HT1080 (cell line): ENCODE results near the gene TBC1D16.

DNA sequence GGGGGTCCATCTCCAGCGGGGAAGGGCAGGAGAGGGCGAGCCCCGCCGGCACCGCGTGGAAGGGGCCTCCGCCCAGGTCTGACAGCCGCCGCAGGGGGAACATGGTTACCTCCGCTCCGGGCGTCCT is 5.7 kb downstream of the CBX4 start:
RAMPAGE:
- cytosol, long total RNA = no peak
- long total RNA = no peak
- nucleus, long total RNA = no peak

DNA sequence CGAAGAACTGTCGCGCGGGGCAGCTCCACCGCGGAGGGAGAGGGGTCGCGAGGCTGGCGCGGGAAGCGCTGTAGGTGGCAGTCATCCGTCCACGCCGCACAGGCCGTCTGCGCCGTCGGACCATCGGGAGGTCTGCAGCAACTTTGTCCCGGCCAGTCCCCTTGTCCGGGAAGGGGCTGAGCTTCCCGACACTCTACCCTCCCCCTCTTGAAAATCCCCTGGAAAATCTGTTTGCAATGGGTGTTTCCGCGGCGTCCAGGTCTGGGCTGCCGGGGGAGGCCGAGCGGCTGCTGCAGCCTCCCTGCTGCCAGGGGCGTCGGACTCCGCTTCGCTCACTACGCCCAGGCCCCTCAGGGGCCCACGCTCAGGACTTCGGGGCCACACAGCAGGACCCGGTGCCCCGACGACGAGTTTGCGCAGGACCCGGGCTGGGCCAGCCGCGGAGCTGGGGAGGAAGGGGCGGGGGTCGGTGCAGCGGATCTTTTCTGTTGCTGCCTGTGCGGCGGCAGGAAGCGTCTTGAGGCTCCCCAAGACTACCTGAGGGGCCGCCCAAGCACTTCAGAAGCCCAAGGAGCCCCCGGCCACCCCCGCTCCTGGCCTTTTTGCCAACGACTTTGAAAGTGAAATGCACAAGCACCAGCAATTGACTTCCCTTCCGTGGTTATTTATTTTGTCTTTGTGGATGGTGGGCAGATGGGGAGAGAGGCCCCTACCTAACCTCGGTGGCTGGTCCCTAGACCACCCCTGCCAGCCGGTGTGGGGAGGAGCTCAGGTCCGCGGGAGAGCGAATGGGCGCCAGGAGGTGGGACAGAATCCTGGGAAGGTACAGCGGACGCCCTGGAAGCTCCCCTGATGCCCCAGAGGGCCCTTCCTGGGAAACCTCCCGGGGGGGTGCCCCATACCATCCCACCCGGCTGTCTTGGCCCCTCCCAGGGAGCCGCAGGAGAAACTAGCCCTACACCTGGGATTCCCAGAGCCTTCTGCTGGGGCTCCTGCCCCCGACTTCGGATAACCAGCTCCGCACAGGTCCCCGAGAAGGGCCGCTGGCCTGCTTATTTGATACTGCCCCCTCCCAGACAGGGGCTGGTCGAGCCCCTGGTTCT is 2.5 kb upstream of the CBX4 start:
RAMPAGE:
- cytosol, long total RNA = no peak
- long total RNA = no peak
- nucleus, long total RNA = no peak

GRCh38 chr17:79843560-79843924 is 4.3 kb upstream of the CBX4 start:
RAMPAGE:
- cytosol, long total RNA = no peak
- long total RNA = no peak
- nucleus, long total RNA = no peak

DNA sequence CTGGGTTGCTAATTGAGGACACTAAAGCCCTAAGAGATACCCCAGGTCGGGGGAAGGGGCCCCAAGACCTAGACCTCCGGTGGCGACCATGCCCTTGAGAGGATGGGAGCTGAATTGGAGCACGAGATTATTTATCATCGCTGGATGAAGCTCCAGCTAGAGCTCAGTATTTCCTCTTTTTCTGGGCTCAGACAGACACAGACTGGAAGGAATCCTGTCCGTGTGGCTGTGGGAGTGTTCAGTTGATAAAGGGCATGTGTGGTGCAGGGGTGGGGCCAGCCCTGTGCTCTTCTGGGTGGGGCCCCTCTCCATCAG is 6.3 kb upstream of the CBX4 start:
RAMPAGE:
- cytosol, long total RNA = no peak
- long total RNA = no peak
- nucleus, long total RNA = no peak

DNA sequence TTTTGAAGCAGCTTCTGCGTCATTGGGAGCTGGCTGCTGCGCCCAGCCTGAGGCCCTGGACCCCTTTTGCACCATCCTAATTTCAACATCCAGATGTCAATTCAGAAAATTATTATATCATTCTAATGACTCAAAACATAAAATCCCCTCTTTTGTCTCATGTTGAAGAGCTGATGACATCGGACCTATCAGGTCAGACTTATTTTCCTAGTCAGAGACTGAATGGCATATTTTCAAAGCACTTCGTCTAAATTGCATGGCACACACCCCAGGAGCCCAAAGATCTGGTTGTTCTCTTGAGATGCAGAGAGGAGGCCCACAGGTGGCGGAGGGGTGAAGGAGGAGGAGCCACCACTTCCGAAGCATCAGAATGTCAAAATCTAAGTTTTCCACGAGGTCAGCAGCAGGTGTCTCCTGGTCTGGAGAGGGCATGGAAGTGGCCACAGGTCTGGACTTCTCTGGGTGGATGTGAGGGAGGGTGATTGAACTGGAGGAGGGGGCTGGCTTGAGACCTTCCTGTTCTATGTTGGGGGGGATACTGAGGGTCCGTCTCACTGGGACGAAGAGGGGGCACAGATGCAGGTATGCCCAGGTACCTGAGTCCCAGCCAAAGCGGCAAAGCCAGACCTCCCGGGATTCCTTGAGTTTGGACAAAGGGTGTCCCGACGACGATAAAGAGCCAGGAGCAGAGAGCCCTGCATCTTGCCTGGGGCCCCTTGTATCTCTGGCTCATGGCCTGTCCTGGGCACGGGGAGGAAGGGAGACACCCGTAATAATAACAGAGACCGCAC is 93.7 kb upstream of the CBX4 start:
RAMPAGE:
- cytosol, long total RNA = no peak
- long total RNA = no peak
- nucleus, long total RNA = no peak

RAMPAGE:
- cytosol, long total RNA = no peak
- long total RNA = no peak
- nucleus, long total RNA = no peak
These were observed 86.6 kb downstream of the TBC1D16 start for GRCh38 chr17:79948870-79949657.

DNA sequence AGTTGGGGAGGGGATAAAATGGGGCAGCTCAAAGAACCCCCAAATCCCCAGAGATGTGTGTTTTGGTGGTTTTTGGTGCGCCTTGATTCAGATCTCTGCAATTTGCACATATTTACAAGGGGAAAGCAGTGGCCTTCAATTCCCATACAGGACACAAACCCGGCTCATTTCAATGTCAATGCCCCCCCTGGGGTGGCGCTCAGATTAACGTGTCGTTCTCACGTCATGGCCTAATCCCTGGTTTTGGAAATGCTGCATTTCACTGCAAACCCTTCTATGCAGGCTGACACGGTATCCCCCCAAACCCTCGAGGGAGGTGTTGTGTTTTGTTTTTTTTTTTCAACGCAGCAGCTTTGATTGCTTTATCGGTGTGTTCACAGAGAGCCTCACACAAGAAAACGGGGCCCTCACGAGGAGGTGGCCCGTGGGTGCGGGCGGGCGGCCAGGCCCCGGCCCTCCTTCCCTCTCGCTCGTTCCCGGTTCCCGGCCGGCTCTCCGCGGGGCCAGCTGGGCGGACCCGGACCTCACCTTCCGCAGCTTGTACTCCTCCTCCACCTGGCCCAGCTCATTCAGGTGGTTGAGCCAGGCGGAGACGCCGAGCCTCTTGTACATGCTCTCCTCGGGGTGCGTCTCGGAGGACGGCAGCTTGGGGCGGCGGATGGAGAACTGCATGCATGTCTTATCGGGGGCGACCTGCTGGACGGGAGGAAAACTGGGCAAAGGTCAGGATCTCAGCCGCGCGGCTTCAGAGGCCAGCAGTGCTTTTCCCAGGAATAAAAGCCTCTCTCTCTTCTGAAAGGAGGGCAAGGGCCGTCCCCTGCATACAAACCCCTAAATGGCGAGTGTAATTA is 85.6 kb downstream of the TBC1D16 start:
RAMPAGE:
- cytosol, long total RNA = no peak
- long total RNA = no peak
- nucleus, long total RNA = no peak

DNA sequence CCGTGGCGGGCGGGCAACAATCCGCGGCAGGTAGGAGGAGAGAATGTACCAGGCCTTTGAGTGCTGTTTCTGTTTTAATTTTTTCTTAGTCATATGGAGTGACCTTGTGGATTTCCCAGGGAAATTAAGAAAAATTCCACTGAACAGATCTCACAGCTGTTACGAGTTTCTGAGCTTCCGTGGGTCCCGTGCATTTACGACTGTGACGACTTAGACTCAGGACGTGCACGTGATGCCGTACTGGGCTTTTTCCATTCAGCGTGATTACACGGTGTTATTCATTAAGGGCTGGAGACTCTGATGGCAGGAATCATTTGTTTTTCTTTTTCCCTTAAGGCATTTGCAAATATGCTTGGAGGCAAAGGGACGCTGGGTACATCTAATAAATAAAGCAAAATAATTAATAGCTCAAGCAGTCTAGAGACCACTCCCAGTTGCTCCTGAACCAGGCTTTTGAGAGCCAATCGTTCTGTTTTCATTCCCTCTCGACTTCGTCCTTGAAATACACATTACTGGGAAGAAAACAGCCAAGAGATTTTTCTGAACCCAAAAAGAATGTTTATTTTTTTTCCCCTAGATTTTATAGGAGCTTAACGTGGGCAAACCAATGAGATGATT is 57.1 kb downstream of the TBC1D16 start:
RAMPAGE:
- cytosol, long total RNA = no peak
- long total RNA = no peak
- nucleus, long total RNA = no peak

DNA sequence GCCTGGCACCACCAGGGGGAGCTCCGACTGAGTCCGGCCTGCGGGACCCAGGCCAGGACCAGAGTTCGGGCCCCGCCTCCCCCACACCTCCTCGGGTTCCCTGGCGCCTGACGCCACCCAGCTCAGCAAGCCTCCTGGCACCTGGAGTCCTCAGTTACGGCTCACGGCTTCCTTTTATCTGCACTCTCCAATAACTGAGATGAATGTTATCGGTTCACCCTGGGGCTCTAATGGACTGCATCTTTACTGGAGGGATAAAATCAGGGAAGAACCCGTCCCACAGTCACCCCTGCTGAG is 27.2 kb downstream of the TBC1D16 start:
RAMPAGE:
- cytosol, long total RNA = no peak
- long total RNA = no peak
- nucleus, long total RNA = no peak

DNA sequence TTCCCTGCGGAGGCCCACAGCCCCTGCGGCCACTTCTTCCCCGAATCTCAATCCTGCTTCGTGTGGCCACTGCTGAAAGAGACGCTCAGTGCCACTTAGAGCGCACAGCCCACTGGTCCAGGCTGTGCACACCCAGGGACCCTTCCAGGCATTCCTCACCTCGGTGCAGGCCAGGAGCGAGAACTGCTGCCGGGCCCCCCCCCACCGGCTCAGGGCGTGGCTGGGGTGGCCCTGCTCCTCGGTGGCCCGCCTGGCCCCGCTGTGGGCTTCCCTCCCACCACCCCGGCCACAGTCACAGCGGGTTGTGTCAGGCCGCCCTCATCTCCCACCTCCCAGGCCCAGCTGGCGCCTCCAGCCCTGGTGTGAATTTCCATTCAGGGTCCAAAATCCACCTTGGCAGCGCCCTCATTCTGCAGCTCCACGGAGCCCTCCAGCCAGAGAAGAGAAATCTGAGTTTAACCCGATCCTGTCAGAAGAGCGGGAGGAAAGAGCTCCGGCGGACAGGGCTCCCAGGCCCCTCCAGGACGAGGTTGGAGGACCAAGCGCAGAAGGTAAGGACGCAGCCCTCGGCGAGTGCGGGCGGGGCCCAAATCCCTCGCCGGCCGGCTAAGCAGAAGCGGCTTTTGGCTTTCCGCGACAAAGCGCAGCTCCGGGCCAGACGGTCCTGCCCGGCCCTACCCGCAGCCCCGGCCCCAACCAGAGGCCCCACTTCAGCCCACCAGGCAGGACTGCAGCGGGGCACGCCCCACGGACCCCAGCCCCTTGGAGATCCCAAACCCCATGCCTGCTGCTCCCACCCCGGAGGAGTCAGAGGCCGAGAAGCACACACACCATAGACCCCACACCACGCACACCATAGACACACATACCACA is 12.0 kb downstream of the TBC1D16 start:
RAMPAGE:
- cytosol, long total RNA = no peak
- long total RNA = no peak
- nucleus, long total RNA = no peak

GRCh38 chr17:80035745-80035925 is at the start of gene TBC1D16:
Gene TBC1D16, minus strand, starts transcription at chr17:80035872.
RAMPAGE:
- cytosol, long total RNA = no peak
- long total RNA = no peak
- nucleus, long total RNA = no peak

DNA sequence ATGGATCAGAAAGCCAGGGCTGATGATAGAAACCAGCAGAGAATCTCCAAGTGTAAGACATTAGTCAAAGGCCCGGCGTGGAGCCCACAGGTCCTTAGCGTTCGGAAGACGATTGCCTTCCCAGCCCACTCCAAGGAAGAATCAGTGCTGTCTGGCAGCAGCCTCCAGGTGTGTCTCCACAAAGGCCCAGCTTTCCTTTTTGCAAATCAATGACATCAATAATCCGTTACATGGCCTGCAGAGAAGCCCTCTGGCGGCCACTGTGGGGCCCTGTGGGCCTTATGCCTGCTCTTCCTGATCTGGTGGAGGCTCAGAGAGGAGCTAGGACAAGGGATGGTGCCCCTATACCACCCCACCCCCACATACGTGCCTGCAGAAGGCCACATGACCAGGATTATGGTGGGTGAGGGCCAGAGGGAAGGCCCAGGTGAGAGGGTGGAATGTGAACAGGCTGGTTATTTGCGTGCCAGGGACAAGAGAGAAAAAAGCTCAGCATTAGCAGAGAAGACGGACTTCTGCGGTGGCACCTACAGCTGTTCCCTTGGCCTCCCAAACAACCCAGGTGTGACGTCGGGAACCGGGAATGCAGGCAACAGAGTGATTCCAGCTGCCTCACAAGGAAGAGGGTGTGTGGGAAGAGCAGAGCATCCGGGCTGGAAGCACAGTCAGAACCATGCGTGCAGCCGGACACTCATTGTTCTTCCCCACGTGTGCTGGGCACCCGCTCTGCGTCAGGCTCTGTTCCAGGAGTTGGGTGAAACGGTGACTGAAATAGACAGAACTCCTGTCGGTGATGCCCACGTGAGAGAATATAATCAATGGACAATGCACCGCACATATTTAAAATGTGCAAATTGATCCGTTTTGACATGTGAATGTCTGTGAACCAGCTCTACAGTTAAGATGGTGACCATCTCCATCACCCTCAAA is 22.4 kb downstream of the EIF4A3 start:
RAMPAGE:
- cytosol, long total RNA = no peak
- long total RNA = no peak
- nucleus, long total RNA = no peak

RAMPAGE:
- cytosol, long total RNA = no peak
- long total RNA = no peak
- nucleus, long total RNA = no peak
These were observed 8.9 kb downstream of the EIF4A3 start for GRCh38 chr17:80137907-80138625.

DNA sequence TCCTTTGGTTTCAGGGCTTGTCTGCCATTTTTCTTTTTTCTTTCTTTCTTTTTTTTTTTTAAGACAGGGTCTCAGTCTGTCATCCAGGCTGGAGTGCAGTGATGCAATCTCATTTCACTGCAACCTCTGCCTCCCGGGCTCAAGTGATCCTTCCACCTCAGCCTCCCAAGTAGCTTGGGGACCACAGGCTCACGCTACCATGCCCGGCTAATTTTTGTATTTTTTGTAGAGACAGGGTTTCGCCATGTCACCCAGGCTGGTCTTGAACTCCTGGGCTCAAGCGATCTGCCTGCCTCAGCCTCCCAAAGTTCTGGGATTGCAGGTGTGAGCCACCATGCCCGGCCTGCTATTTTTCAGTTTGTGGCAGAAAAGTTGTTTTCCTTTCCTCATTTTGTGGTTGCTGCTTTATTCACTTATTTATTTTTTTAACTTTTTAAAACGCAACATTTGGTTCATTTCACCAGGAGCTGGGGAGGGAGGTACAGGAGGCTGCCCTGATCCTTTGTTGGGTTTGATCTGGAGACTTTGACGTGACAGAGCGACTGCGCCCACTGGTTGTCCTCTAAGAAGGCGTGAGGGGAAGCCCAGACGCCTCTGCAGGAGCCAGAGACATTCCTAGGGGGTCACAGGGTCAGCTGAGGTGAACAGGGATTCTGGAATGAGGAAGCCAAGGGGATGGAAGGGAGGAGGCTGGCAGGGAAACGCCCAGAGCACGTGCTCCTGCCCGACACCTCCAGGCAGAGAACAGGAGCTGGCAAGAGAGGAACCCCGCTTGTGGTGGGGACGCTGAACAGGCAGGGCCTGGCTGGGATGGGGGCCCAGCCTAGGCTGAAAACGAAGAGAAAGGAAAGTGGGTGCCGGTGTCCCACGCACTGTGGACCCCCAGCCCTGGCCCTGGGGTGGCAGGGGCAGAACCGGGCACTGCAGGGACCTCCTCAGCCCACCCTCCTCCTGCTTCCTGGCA is 5.4 kb downstream of the CARD14 start:
RAMPAGE:
- cytosol, long total RNA = no peak
- long total RNA = no peak
- nucleus, long total RNA = no peak

RAMPAGE:
- cytosol, long total RNA = no peak
- long total RNA = no peak
- nucleus, long total RNA = no peak
These were observed 22.3 kb downstream of the CARD14 start for GRCh38 chr17:80191932-80192742.

DNA sequence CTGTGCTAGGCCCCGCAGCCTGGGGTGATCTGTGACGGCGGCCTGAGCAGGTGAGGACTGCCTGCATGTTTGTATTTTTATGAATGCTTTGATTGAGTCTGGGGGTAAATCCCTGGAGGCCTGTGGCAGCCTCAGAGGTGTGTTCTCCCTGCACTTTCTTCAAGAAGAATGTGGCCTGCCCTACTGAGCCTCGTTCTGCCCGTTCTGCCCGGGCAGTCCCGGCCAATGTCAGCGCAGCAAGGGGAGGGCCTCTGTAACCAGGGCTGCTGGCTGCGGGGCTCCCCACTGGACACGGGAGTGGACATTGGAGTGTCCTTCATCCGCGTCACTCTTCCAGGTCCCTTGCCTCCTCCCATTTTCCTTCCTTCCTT is 6.8 kb upstream of the RNF213 start:
RAMPAGE:
- cytosol, long total RNA = no peak
- long total RNA = no peak
- nucleus, long total RNA = no peak

DNA sequence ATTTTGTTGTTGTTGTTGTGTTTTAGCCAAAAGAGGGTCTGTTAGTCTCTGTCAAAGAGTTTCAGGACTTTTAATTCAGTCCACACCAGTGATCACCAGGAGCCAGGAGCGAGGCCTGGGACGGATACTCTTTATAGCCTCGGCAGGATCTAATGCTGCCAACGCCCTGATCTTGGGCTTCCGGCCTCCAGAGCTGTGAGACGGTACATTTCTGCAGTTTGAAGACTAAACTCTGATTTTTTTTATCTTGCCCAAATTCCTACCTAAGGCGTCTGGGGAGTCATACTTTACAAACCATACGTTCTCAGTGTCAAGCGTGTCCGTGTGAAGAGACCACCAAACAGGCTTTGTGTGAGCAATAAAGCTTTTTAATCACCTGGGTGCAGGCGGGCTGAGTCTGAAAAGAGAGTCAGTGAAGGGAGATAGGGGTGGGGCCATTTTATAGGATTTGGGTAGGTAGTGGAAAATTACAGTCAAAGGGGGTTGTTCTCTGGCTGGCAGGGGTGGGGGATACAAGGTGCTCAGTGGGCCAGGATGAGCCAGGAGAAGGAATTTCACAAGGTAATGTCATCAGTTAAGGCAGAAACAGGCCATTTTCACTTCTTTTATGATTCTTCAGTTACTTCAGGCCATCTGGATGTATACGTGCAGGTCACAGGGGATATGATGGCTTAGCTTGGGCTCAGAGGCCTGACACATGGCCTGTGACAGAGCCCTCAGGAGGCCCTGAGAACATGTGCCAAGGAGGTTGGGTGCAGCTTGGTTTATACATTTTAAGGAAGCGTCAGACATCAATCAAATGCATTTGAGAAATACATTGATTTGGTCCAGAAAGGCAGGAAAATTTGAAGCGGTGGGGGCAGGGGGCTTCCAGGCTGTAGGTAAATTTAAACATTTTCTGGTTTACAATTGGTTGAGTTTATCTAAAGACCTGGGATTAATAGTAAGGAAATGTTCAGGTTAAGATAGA is 2.5 kb upstream of the RNF213 start:
RAMPAGE:
- cytosol, long total RNA = no peak
- long total RNA = no peak
- nucleus, long total RNA = no peak

GRCh38 chr17:80288524-80288956 is 27.9 kb downstream of the RNF213 start:
RAMPAGE:
- cytosol, long total RNA = no peak
- long total RNA = no peak
- nucleus, long total RNA = no peak

RAMPAGE:
- cytosol, long total RNA = no peak
- long total RNA = no peak
- nucleus, long total RNA = no peak
These were observed 1.1 kb upstream of the ENDOV start for GRCh38 chr17:80413502-80414621.

GRCh38 chr17:80456781-80457262 is 19.6 kb downstream of the NPTX1 start:
RAMPAGE:
- cytosol, long total RNA = no peak
- long total RNA = no peak
- nucleus, long total RNA = no peak